M059J (cell line): Measurements from ENCODE around the genes TPP2, DAOA and ARGLU1.

GRCh38 chr13:100603964-100604735 lies 15.6 kb upstream of the GGACT start:
- RAMPAGE, long total RNA = no peak

DNA sequence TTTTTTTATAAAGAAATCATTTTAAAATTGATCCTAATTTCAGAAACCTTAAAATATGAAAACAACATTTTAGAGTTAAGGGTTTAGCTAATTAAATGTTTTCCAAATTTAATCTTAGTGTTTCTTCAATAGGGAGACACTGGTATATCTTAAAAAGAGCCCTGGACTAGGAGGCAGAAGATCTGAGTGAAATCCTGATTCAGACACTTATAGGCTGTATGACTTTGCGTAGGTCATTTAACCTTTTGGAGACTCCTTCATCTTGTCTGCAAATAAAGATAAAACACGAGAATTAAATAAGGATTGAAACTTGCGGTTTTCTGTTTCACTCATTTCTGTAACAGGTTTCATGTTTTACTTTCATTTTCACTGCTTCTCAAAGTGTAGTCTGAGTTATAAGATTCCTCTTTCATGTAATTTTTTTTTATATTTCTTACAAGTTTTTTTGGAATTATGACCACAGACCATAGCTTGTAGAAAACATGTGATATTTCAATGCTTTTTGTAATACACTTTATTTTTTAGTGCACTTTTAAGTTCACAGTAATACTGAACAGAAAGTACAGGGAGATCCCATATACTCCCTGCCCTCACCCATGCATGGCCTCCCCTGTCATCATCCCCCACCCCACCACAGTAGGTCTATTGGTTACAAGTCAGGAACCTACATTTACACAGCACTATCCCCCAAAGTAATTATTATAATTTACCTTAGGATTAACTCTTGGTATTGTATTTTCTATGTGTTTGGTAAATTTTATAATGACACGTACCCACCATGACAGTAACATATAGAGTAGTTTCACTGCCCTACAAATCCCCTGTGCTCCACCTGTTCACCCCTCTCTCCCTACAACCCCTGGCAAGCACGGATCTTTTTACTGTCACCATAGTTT lies 174.6 kb downstream of the ITGBL1 start:
- RAMPAGE, long total RNA = no peak

- RAMPAGE, long total RNA = no peak
Measured at GRCh38 chr13:101771479-101771941, 145.2 kb downstream of the FGF14 start.

GRCh38 chr13:101918252-101919015 lies 1.7 kb upstream of the FGF14 start:
- RAMPAGE, long total RNA = no peak

GRCh38 chr13:102317513-102318244 lies 279.1 kb upstream of the TPP2 start:
- RAMPAGE, long total RNA = no peak

DNA sequence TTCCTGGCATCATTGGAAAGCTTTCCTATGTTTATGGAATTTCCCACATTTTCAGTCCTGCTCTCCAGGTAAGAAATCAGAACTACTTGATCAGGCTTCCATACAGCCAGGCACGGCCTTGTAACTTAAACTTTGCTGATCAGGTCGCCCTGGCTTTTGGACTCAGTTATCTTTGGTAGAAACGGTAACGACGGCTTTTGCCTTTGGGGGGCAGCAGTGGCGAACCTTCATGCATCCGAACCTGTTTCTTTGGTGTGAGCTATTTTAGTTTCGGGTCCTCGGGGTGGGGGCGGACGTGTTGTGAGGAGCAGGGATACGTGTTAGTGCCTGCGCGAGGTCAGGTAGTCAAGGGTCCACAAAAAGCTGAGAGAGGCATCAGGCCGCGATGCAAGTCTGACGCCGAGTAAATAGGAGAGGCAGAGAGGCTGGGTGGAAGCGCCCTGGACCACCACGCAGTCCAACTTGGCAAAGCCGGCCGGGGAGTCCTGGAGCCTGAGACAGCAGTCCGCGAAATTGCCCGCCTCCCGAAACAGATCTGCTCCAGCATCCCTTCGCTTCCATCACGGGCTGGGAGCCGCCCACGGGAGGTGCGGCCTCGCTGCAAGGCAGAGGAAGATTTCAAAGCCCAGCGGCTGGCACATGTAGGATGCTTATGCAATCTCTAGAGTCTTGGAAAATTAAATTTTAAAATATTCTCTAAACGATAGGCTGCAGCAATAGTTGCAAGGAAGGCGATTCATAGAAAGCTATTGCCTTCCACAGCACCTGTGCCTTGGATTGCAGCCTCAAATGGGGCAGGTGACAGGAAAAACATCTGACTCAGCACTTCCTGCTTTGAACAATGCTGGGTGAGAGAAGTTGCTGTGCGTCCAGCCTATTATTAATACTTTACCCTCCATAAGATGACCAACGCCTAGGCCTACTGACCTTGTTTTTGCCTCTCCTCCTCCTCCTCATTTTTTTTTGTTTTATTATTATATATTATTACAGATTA lies 4.6 kb upstream of the TPP2 start:
- RAMPAGE, long total RNA = no peak

DNA sequence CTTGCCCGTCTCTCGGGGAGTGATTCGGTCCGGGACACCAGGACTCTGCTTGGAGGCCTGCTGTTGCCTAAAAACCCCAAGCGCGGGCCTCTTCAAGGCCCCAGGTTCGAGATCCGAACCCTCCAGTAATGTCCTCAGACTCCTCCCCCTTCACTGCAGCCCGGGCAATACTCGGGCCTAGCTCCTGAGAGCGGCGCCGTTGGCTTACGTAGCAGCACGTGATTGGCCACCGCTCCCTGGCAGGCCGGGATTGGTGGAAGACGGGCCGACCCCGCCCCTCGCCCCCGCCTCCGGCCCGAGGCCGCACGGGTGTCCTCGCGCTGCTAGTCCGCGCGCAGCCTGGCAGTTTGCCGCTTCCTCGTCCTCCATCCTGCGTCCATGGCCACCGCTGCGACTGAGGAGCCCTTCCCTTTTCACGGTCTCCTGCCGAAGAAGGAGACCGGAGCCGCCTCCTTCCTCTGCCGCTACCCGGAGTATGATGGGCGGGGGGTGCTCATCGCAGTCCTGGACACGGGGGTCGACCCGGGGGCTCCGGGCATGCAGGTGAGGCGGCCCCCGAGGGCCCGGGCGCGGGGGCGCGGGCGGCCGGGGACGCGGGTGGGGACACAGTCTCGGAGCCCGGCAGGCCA lies at the start of gene TPP2:
Gene TPP2 (plus strand): TSS at position 326 of the 629 bp plus-strand sequence.
- RAMPAGE, long total RNA = no peak

DNA sequence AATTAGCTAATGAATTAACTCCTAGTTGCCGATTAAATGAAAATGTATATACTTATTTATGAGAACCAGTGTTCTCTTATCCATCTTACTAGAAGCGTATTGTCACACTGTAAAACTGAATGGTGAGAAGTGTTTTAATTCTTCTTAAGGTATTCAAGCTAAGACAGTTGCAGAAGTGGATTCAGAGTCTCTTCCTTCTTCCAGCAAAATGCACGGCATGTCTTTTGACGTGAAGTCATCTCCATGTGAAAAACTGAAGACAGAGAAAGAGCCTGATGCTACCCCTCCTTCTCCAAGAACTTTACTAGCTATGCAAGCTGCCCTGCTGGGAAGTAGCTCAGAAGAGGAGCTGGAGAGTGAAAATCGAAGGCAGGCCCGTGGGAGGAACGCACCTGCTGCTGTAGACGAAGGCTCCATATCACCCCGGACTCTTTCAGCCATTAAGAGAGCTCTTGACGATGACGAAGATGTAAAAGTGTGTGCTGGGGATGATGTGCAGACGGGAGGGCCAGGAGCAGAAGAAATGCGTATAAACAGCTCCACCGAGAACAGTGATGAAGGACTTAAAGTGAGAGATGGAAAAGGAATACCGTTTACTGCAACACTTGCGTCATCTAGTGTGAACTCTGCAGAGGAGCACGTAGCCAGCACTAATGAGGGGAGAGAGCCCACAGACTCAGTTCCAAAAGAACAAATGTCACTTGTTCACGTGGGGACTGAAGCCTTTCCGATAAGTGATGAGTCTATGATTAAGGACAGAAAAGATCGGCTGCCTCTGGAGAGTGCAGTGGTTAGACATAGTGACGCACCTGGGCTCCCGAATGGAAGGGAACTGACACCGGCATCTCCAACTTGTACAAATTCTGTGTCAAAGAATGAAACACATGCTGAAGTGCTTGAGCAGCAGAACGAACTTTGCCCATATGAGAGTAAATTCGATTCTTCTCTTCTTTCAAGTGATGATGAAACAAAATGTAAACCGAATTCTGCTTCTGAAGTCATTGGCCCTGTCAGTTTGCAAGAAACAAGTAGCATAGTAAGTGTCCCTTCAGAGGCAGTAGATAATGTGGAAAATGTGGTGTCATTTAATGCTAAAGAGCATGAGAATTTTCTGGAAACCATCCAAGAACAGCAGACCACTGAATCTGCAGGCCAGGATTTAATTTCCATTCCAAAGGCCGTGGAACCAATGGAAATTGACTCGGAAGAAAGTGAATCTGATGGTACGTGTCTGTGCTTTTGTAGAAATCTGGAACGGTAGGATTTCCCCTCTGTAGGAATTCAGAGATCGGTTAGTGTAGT lies 16.5 kb downstream of the ERCC5 start:
- RAMPAGE, long total RNA = no peak

- RAMPAGE, long total RNA = no peak
Measured at GRCh38 chr13:104822491-104822987, 643.3 kb upstream of the DAOA start.

- RAMPAGE, long total RNA = no peak
Measured at GRCh38 chr13:105139715-105140515, 325.9 kb upstream of the DAOA start.

GRCh38 chr13:105465800-105466298 lies at the start of gene DAOA:
Gene DAOA (plus strand): TSS chr13:105466045.
- RAMPAGE, long total RNA = no peak

GRCh38 chr13:106566967-106568194 lies at the start of gene ARGLU1:
Gene ARGLU1 (minus strand): TSS chr13:106568137.
- RAMPAGE, long total RNA = start-site peak on the minus strand at chr13:106568122-106568168, 210 and 29 reads in 2 replicates

DNA sequence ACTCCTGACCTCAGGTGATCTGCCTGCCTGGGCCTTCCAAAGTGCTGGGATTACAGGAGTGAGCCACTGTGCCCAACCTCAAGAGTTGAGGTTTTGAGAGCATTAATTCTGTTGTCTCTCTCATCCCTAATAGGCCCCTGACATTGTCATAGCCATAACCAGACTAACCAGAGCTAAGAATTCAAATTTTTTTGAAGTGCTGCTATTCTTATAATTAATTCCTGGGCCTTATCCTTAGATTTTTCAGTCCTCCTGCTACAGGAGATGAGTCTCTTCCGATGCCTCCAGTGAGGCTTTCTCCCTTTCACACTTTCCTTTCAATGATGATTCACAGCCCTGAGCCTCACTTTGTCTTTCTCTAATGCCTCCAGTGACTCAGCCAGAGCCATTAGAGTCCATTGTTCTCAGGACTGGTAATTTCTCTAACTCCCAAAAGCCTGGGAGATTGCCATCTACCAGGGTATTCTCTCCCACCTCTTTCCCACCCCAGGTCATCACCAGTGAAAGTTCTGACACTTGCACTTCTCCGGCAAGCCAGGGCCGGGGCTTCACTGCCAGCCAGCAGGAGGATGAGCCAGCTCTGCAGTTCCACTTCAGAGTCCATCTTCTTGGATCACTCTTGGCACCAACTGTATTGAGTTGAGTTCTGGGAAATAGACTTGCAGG lies 49.6 kb upstream of the ARGLU1 start:
- RAMPAGE, long total RNA = no peak

GRCh38 chr13:107724165-107724727 lies 143.1 kb downstream of the NALF1 start:
- RAMPAGE, long total RNA = no peak

GRCh38 chr13:107912807-107913195 lies 45.5 kb upstream of the NALF1 start:
- RAMPAGE, long total RNA = no peak

DNA sequence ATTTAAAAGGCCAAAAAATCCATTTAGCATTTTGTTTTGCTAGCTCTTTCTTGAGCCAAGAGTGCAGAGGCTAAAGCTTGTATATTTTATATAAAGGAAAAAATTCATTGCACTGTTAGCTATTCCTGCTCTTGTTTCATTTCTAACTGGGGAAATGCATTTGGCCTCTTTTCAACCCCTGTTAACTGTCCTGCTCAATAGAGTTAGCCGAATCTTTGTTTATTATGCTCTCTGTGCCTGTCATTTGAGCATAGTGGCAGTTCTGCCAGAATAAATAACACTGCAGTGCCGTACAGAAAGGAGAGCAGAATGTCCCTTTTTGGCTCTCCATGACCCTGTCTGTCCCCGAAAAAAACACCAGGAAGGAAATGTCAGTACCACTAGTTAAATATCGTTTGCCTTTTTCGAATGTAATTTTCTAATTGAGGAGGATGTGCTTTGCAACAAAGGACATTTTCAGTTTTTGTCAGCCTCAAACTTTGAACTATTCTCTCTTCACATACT lies 350.9 kb downstream of the MYO16 start:
- RAMPAGE, long total RNA = no peak

- RAMPAGE, long total RNA = no peak
Measured at GRCh38 chr13:109264840-109265711, 521.3 kb downstream of the IRS2 start.

DNA sequence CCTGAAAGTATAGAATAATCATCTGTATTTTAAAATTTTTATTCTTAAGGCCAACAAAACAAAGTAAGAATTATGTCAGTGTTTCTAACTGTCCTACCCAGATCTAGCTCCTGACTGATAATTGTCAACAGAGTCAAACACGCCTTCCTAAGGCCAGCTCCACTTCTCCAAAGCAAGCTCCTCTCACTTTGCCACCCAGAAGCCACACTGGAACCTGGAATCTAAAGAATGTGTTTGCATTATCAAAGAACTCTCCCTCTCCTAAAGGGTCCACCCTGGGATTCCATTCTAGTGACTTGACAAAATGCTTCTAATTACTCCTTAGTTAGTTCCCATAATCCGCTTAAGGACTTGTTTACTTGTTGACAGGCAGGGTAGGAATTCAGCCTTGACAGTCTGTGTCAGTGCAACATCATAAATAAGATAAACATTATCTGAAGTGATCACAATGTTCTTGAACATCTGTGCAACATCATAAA lies 512.3 kb downstream of the IRS2 start:
- RAMPAGE, long total RNA = no peak

DNA sequence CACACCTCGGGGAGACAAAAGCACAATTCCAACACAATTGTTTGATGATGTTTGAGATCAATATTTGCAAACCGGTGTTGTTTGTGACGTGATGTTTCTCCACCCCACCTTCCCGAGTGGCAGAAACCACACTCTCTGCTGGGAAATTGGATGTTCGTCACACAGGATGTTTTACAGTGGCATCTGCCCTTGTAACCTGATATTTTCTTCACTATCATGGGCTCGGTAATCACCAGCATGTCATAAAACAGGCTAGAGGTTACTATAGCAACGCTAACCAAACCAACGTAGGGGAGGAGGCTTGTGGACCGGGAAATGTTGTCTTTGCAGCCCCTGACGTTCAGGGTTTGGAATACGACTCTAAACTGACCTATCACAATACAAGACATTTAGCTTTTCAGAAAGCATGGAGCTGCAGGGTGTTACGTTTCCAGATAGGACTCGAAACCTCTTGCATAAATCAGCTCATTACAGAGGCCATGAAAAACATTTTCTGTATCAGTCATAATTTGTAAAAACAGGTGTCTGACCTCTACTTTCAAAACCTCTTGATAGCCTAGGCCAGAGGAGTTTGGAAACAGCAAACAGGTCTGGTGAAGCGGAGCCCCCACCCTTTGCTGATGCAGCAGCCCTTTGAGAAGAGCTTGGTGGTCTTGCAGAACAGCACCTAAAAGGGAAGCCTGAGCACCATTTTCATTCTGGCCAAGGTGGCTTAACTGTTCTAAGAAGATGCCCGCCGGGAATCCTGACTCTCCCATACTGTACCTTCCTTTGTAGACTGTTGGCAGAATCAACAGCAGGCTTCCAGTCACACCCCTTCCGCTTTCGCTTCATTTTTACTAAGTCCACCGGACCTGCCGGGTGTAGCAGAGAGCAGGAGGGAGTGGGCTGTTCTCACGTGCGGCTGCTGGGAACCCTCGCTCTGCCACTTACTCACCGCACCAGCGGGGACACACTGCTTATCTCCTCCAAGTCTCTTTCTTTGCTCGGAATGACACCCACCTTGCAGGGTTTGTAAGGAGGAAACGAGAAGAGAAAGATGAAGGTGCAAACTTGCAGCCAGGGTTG lies 454.2 kb downstream of the IRS2 start:
- RAMPAGE, long total RNA = no peak

- RAMPAGE, long total RNA = no peak
Measured at GRCh38 chr13:109644065-109644573, 142.3 kb downstream of the IRS2 start.